Kidney (tissue), 2 donors: Measurements from ENCODE around the gene TAT.

DNA sequence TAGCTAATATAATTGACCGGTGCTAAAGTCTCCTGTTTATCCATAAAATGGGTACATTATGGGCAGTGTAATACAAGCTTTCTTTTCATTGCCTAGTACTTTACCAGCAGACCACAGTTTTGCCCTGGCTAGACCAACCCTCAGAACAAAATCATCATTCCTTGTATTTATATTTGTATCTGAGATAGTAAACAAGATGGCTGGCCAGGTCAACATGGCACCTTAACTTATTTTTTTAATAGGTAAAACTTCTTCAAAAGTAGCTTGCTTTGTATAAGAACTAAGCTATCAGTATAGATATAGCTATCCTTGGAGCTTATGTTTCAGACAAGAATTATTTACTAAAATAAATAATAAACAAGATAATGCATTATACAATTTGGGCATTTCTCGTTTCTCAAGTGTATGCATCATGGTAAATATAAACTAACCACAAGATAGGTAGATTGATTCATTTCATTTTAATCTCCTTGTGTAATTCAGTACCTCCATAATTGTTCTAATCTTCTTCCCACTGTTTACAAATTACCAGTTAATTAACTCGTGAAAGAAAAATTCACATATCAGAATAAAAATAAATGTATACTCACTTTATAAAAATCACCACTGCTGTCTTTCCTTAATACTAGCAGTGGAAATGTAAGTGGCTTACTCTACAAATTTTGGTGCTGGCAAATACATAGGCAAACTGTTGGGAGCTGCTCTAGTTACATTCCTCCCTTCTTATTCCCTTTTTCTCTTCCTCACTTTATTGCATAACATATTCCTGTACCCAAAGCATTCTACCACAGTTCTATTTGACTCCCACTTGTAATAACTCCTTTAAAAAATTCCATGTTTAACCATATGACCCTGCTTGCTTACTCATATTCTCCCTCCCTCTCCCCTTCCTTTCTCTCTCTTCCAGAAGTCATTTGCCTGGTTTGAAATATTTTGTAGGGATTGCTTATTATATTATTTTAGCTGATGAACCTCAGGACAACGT, 23.0 kb downstream of the NQO1 start:
- PRO-cap, result no peak
- RRBS, result no CpG with 5 or more reads among the region's 4 CpGs

DNA sequence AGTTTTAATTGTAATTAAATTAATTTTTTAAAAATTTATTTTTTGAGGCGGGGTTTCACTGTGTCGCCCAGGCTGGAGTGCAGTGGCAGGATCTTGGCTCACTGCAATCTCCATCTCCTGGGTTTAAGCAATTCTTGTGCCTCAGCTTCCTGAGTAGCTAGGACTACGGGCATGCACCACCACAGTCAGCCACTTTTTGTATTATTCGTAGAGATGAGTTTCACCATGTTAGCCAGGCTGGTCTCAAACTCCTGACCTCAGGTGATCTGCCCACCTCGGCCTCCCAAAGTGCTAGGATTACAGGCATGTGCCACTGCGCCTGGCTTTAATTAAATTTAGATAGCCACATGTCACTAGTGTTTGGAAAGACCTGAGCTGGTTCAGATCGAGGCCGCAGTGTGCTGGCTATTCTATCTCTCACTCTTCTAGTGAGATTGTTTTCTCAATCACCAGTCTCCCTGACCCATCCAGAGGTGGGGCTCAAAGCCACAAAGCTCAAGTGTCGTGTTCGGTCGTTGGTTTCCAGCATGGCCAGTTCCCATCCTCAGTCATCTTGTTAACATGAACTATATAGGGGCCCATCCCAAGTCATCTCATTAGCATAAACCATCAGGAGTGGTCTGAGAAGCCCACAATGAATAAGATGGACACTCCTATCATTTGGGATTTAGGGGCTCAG, 2.1 kb upstream of the NQO1 start:
- PRO-cap, result no peak
- RRBS, result no CpG with 5 or more reads among the region's 11 CpGs

GRCh38 chr16:69763005-69763528, 935 bp downstream of the WWP2 start:
- PRO-cap, result no peak
- RRBS, result no CpG with 5 or more reads among the region's 7 CpGs

DNA sequence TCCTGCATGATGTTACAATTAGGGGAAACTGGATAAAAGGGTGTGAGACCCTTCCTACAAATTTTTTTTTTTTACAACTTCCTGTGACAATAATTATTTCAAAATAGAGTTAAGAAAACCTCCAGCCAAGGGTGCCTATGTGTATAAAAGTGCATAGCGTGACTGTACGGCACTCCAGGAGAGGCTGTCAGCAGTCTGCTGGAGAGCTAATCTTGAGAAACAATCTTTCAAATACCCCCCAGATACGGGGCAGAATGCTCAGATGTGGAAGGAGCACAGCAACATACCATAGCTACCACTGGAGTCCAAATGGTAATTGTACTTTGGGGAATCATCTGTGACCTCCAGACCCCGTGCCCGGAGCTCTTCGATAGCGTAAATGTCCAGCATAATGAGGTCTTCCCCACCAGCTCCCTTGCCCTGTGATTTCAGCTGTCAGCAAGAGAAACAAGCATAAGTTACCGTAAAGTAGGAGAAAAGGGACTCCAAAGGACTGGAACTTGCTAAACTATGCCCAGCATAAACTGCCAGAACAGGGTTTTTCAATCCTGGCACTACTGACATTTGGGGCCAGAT, 13.0 kb upstream of the EXOSC6 start:
- PRO-cap, result no peak
- RRBS, result no CpG with 5 or more reads among the region's 8 CpGs

GRCh38 chr16:70347067-70347748, 505 bp downstream of the DDX19A start:
- PRO-cap, result no peak
- RRBS, result no CpG with 5 or more reads among the region's 15 CpGs

- PRO-cap, result no peak
- RRBS, result no CpG with 5 or more reads among the region's 8 CpGs
Measured at GRCh38 chr16:70422231-70422868, 16.6 kb downstream of the ST3GAL2 start.

DNA sequence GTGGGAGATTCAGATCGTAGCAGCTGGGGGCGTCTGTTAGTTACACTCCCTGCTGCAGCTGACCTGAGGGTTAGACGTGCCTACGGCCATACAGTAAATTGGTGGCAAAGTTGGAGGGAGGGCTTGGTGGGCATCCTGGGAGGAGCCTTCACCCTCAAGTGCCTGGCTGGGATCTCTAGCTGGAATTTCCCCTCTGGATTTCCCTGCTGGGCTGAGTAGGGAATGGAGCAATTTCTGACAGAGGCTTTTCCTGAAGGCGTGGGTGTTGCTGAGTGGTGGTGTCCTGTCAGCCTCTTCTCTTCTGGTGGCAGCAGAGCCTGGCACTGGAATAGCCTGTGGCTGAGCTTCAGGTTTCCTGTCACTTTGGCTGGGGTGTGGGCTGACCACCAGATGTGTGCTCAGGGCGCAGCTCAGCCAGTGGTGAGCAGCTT, 6.5 kb downstream of the FCSK start:
- PRO-cap, result no peak
- RRBS, result no CpG with 5 or more reads among the region's 6 CpGs

DNA sequence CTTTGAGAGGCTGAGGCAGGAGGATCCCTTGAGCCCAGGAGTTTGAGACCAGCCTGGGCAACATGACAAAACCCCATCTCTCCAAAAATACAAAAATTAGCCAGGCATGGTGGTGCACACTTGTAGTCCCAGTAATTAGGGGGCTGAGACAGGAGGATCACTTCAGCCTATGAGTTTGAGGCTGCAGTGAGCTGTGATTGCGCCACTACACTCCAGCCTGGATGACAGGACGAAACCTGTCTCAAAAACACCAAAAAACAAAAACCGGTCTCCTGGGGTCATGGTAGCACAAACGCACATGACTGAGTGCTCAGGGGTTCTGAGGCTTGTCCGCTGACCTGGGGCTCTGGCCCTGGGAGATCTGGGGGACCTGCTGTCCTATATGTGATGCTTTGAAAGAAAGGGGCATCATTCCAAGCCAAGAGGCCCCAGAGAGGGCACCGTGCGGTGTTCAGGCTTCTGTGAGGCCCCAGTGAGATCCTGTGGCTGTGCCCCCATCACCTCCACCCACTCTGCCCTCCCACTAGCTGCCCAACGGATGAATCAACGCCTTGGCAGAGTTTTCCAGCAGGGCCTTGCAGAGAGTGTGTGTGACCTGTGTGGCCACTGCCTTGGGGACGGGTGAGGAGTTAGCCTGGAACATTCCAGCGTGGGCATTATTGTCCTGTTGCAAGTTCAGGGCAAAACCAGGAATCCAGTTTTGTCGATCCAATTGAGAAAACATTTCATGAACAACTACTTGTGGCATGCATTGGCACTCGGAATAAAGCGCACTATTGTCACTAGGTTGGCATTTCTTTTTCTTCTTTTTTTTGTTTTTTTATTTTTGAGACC, 53.5 kb downstream of the SF3B3 start:
- PRO-cap, result no peak
- RRBS, result no CpG with 5 or more reads among the region's 14 CpGs

DNA sequence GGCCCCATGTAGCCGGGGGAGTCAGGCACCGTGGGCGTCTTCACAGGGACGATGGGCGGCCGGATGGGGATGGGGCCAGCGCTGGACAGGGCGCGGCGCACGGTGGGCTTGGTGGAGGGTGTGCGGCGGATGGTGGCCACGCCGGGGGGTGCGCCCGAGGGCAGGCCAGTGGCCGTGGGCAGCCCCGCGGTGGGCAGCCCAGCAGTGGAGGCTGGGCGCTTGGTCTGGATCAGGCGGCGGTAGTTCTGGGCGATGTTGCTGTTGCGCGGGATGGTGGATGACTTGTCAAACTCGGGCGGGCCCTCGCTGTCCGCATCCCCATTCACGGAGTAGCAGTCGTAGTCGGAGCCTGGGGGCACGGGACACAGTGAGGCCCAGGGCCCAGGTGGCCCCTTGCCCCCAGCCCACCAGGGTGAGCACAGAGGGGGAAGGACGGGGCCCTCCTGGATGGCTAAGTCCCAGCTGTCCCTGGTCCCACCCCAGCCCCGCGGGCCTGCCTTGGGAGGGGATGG, 17.8 kb downstream of the IL34 start:
- PRO-cap, result no peak
- RRBS, result 96% methylated on average over 13 of the region's 37 CpGs

GRCh38 chr16:70706712-70707726, 21.2 kb upstream of the MTSS2 start:
- PRO-cap, result no peak
- RRBS, result no CpG with 5 or more reads among the region's 15 CpGs

DNA sequence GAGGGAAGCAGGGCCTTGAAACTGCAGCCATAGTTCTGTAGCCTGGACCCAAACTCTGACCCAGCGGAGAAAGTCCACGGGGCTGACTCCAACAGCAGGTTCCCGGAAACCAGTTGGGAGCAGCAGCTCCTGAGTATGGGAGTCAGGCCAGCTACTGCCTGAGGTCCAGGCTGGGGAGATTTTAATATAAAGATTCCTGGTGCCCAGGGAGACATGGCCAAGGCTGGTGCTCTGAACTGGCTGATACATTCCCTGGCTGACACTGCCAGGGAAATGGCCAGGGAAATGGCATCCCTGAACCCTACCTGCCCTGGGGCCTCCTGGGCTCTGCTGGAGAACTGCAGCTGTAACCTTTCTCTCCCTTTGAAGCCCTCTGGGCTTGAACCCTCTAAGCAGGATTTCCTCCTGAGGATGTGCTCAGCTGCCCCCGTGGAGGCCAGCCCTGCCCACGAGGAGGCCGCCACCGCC, 23.8 kb upstream of the MTSS2 start:
- PRO-cap, result no peak
- RRBS, result no CpG with 5 or more reads among the region's 7 CpGs

DNA sequence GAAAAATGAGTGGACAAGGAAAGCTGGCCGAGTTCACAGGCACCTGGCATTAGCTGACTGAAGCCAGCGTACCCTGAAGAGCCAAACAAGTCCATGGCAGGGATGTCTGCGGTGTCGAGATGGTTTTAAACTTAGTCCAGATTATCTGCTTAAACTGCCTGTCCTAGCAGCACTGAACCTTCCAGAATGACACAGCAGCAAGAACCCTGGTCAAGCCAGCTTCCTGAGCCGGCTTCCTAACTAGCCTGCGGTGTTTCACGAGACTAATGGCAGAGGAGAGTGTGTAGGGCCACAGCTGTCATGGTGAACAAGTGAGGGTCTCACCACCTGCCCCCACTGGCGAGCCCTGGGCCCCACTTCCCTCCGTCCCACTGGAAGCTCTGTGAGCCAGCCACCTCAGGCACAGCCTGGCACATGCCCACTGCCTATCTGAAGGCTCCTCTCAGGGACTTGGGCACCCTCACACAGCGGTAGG, 28.8 kb upstream of the MTSS2 start:
- PRO-cap, result no peak
- RRBS, result no CpG with 5 or more reads among the region's 10 CpGs

GRCh38 chr16:70715054-70715763, 29.4 kb upstream of the MTSS2 start:
- PRO-cap, result no peak
- RRBS, result 47% methylated on average over 5 of the region's 19 CpGs

DNA sequence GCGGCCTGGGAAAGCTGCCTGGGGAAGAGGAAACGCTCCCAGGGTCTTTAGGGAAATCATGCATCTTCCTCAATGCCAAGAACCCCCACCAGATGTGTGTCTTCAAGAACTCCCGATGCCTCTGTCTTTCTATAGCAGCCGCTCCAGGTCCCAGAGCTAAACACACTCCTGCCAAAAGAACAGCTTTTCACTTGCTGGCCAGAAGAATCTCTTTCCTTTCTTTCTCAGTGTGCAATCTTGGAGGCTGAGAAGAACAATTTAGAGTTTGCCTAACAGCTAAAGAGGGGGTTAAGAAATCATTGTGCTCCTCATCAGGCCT, 41.1 kb upstream of the MTSS2 start:
- PRO-cap, result no peak
- RRBS, result no CpG with 5 or more reads among the region's 4 CpGs

- PRO-cap, result no peak
- RRBS, result no CpG with 5 or more reads among the region's 13 CpGs
Measured at GRCh38 chr16:70741087-70741810, 55.4 kb upstream of the MTSS2 start.

- PRO-cap, result no peak
- RRBS, result 93% methylated on average over 1 of the region's 8 CpGs
Measured at GRCh38 chr16:71385232-71385671, 26.7 kb downstream of the CALB2 start.

DNA sequence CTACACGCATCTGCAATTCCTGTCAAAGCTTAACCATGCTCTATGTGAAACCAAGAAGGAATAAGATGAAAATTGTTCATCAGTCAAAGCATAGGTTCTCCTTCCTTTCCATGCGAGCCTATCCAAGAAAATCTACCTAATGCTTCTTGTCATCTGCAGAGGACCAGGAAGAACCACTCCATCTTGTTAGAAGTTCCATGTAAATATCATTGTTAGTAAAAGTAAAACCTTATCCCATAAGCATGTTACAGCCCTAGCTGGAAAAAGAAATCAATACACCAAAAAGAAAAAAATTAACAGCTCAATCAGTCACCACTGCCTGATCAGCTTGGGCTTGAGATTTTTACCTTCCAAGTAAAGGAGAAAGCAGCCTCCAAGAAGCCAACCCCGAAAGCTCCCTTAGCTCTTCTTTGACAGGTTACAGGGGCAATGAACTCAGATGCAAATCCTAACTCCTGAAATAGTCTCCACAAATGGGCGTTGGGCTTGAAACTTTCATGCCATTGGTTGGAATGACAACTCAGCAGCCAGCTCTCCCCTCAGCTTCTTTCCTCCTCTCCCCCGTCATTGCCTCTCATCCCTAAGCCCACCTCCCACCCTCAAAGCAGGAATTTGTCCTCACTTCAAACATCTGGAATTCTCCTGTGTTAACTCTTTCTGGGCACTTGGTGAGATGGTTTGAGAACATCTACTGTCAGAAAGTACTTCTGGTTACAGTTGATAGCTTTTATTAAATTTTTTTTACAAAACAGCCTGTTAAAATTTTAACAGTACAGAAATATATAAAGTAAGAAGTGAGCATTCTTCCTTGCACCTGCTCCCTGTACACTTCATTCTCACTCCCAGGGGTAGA, at the start of gene TAT:
Gene TAT (minus strand): TSS at position 431 of the 853 bp plus-strand sequence.
- PRO-cap, result no peak
- RRBS, result no CpG with 5 or more reads among the region's 5 CpGs

GRCh38 chr16:71758278-71758730, 33.8 kb upstream of the PHLPP2 start:
- PRO-cap, result no peak
- RRBS, result no CpG with 5 or more reads among the region's 4 CpGs

DNA sequence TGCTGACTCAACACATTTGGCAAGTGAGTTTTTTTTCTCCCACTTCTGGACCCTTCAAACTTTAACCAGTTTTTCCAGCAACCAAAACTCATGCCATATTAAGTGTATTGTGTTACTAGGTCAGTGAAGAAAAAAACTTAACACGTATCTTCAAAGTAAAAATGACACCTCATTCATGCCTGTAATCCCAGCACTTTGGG, 5.2 kb downstream of the AP1G1 start:
- PRO-cap, result no peak
- RRBS, result no CpG with 5 or more reads among the region's 1 CpG

- PRO-cap, result no peak
- RRBS, result no CpG with 5 or more reads among the region's 14 CpGs
Measured at GRCh38 chr16:71810000-71810396, 1.4 kb upstream of the AP1G1 start.